ENCODE data around the gene ESYT2.

- RRBS: no CpG with 5 or more reads among the region's 9 CpGs
Observed at GRCh38 chr7:158825563-158826492, 3.5 kb downstream of the ESYT2 start.

DNA sequence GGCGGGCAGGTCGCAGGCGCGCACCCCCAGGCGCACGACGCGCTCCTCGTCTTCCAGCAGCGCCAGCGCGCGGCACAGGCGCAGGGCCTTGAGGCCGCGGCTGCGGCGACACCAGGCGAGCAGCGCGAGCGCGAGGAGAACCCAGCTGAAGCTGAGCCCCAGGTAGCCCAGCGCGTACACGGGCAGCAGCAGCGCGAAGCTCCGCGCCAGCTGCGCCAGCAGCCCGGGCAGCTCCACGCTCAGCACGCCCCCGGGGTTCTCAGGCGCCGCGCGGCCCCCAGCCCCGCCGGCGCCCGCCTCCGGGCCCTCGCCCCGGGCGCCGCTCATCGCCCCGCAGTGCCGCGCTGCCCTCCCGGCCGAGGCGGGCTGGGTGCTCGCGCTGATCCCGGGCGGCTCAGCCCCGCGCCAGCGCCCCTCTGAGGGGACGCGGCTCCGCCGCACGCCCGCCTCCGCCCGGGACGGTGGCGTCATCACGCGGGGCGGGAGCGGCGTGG, at the start of gene ESYT2:
Gene ESYT2 (minus strand): TSS at position 418 of the 494 bp plus-strand sequence.
- RRBS: 3% methylated on average over 35 of the region's 77 CpGs

- RRBS: 6% methylated on average over 6 of the region's 11 CpGs
Observed at GRCh38 chr7:158830336-158830631, 975 bp upstream of the ESYT2 start.

- RRBS: no CpG with 5 or more reads among the region's 3 CpGs
Observed at GRCh38 chr7:158849624-158849960, 6.8 kb upstream of the DYNC2I1 start.

- RRBS: no CpG with 5 or more reads among the region's 4 CpGs
Observed at GRCh38 chr7:158858944-158859337, 2.6 kb downstream of the DYNC2I1 start.

- RRBS: no CpG with 5 or more reads among the region's 11 CpGs
Observed at GRCh38 chr7:158861134-158861779, 4.9 kb downstream of the DYNC2I1 start.

- RRBS: no CpG with 5 or more reads among the region's 25 CpGs
Observed at GRCh38 chr7:158955526-158956322, 99.4 kb downstream of the DYNC2I1 start.

DNA sequence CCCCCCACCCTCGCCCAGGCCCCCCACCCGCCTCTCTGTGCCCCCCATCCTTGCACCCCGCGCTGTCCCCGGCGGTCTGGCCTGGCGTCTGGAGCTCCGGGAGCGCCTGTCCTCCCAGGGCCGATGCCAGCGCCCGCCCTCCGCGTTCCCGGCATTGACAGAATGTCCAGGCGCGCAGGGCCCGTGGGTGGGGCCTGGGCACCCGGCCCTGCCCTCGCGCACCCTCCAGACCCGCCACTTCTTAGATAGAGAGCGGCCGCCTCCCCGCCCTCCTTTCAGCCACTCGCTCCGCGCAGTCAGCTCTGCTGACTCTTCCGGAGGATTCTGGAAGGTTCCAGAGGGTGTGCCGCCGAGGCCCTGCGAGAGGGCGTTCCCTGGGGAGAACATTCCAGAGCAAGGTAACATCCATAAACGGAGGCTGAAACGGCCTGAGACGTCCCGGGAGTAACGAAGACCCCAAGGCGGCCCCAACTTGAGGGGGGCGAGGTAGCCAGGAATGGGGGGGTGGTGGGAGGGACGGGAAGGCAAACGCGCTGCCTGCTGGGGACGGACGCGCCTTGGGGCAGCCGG, 117.8 kb downstream of the DYNC2I1 start:
- RRBS: 94% methylated on average over 16 of the region's 47 CpGs

GRCh38 chr7:158976468-158976775, 120.1 kb downstream of the DYNC2I1 start:
- RRBS: no CpG with 5 or more reads among the region's 5 CpGs

GRCh38 chr7:159092623-159093063, 52.0 kb downstream of the VIPR2 start:
- RRBS: no CpG with 5 or more reads among the region's 11 CpGs

DNA sequence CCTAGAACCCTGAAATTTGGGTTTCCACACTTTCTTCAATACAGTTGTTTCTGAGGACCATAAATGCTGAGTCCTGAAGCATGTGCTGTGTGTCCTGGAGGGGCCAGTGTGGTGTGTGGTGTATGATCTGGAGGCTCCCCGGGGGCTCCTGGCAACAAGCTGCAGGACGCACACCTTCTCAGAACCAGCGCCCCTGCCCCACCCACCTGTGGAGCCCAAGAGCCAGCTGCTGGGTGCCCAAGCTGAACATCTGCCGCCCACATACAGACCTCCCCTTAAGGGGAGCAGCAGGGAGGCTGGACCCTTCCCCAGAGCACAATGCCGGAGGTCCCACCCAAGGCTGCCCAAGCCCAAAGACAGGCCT, 48.8 kb downstream of the VIPR2 start:
- RRBS: 95% methylated on average over 1 of the region's 5 CpGs

All from islet of Langerhans (tissue), 1 donor.